Metastatic Lung Carcinoma in the Adrenal Gland (tissue), 1 donor: Measurements from ENCODE around the gene PHF2.

DNA sequence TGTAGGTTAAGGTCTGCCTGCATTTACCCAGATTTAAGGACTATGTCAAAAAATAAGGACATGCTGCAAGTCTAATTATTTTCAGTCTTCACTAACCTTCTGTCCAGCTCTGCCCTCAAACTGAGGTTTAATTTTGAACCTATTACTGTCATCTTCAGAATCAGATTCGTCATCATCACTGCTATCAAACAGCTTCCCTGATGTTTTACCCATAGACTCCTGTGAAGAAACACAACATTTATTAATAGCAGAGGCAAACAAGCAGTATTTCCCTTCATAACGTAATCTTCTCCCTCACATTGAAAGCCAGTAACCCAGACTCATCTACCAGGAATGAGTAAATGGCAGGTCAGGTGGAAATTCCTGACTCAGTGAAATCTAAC, 14.7 kb downstream of the NOL8 start:
- PRO-cap: no peak

- PRO-cap: no peak
These were observed 49.2 kb upstream of the OMD start for GRCh38 chr9:92473526-92473735.

DNA sequence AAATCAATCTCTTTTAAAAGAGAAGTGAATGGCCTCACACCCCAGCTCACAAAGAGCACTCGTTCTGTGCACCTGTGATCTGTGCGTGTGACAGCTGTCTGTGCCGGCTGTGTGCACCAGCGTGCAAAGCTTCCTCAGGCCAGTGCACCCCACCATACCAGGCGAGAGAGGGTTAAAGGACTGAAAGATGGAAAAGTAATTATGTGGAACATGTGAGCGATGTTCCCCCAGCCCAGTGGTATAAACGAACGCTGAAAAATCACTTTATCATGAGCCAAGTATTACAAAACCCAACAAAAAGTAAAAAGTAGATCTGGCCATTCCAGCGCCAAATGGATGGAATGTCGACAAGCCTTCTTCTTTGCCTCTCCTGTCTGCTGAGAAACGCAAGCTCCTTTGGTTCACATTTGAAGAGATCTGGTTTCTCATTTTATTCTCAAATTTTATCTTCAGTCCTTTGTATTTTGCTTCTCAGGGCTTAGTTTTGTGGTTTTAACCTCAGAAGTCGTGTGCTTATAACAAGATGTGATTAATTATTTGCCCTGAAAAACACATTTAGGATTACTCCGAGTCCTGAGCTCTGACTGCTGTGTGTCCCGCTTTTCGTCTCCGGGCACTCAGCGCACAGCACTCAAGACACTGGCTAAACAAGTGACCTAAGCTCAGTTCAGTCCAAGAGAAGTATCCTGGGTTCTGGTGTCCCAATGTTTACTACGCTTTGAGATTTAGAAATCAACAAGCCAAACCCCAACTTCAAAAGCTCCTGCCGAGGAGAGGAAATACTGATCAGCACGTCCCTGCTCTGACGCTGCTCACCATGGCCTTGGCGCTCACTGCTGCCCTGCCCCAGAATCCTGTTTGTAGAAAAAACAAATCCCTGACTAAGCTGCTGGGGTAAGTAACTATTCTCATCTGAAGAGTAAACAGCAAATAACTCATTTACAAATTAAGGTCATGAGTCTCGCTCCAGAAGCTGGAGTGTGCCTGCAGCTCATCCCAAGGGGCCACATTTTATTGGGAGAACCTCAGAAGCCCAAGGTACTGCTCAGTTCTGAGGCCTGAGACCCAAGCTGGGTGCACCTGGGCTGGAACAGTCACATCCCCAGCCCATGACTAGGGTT, 53.4 kb downstream of the IPPK start:
- PRO-cap: no peak

GRCh38 chr9:92740037-92740461, 24.6 kb downstream of the BICD2 start:
- PRO-cap: no peak

DNA sequence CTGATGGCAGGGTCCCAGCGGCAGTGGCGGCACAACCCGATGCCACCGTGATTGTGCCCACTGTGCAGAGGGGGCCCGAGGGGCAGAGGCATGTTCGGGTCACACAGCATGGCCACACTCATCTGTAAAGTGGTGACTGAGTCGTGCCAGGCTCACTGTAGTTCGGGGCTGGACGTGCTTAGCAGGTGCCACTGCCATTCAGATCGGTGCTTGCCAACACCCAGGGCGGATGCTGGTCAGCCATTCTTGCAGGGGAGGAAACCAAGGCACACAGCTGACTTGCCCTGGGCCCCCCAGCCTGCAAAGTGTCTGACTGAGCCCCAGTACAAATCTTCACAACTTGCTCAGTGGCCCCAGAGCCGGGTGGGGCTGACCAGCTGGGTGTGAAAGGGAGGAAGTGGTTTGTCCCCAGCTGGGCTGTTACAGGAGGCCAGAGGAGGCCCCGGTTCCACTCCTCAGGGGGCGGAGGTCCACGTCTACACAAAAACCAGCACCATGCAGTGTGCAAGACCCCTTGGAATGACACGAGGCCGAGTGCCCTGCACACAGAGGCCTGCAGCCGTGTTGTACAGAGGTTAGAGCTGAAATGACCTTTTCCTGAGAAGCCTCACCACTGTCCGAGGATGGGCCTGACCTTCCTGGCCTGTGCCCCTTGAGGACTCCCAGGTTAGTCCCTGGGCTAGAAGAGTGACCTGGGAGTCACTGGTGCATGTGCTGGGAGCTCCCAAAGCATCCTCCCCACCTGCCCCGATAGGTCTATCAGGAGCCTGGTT, 17.9 kb downstream of the FGD3 start:
- PRO-cap: no peak

DNA sequence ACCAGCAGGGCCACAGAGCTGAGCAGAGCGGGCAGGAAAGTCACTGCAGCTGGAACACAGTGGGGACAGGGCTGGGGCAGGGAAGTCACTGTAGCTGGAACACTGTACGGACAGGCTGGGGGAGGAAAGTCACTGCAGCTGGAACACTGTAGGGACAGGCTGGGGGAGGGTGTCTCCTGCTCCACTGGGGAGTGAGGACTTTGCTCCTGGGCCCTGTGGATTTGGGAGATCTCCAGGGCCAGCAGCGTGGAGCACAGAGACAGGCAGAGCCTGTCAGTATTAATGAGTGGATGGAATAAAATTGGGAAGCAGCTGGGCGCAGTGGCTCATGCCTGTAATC, 8.9 kb upstream of the SUSD3 start:
- PRO-cap: no peak

DNA sequence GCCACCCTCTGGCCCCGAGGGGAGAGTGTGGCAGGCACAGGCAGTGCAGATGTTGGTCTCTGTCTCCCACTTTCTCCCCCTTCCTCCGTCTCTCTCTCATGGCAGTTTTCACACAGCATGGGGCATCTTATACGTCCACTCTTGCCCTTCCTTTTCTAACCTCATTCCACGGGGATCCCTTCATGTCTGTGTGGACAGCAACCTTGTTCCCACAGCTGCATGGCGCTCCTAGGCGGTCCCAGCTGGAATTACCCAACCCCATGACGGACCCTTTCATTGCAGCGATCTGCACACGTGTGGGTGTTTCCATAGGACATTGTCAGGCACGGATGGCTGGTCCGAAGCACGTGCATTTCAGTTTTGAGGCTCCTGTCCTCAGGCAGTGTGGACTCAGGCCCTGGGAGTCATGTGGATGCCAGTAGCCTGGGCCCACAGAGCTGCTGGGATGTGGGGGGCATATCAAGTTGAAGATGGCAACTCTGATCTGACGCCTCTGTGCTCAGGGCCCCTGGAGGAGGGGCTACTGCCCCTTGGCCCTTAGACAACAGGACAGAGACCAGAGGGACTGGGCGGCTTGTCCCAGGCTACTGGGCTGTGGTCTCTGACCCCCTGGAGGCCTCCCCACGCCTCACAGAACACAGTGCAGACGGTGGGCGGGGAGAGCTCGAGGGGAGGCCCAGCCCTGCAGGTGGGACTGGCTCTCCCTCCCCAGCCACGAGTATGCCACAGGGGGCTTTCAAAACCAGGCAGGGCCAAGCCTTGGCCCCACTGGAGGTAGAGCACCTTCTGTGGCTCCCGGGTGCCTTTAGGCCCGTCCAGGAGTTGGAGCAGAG, 15.1 kb downstream of the CARD19 start:
- PRO-cap: no peak

GRCh38 chr9:93121546-93122403, 12.3 kb downstream of the NINJ1 start:
- PRO-cap: no peak

DNA sequence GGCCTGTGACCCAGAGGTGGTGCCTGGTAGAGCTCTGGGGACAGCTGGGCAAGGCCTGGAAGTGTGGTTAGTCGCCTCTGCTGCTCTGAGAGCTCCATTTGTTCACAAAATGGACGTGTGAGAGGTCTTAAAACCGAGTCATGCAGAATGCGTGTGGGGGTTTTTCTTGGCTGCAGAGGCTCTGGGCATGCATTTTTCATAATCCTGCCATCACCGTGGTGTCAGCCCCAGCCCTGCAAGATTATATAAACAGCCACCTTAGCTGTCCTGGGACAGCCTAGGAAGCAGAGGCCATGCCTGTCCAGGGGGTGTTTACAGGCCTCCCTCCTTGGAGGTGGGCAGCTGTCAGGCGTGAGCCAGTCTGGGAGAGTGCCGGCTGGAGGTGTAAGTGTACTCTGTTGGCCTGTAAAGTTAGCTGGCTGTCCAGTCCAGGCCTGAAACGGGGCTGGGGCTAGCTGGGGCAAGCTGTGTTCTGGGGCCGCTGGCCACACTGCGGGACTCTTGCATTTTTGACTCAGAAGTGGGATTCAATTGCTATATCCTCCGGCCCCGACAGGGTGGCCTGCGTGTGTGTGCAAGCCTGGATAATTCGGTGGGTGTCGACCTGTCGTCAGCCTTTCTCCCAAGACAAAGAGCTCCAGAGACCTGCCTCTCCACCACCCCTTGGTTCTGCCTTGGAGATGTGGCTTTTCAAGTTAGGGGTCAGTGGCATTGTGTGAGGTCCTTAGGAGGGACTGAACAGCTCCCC, 2.4 kb downstream of the WNK2 start:
- PRO-cap: no peak

DNA sequence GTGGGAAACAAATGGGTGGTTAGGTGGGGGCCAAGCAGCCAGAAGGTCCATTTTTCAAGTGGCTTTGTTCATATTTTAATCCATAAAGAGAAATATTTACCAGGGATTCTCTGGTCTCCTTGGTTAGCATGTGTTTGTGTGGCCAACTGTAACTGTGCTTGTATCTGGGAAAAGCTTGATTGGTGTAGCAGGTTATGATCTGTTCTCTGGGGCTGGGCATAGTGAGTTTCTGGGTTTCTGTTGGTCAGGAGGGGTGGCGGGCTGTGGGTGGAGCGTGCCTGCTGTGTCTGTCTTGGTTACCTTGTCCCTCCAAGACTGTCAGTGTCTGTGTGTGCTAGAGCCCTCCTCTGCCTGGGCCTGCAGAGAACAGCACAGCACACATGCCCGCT, 12.6 kb downstream of the WNK2 start:
- PRO-cap: no peak

GRCh38 chr9:93230572-93231254, 46.8 kb downstream of the WNK2 start:
- PRO-cap: no peak

GRCh38 chr9:93446704-93447152, 4.8 kb upstream of the FAM120A start:
- PRO-cap: no peak

DNA sequence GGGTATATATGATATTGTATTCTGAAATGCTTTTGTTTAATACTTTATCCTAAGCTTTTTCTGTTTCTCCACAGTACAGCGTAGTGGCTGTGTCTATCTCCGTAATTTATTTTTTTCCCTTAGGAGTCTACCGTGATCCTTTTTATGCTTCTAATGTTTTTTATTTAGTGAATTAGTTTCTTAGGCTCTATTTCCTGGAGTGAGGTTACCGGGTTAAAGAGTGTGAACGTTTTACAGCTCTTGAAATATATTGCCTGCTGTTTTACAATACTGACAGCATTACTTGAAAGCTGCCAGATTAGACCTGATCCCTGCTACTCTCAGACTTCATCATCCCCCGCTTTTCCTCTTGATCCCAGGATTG, 15.2 kb upstream of the FAM120AOS start:
- PRO-cap: no peak

- PRO-cap: no peak
These were observed 23.4 kb upstream of the FAM120AOS start for GRCh38 chr9:93476692-93477282.

GRCh38 chr9:93512042-93512841, 58.9 kb upstream of the FAM120AOS start:
- PRO-cap: no peak

- PRO-cap: no peak
These were observed 49.4 kb upstream of the PHF2 start for GRCh38 chr9:93527040-93527307.

DNA sequence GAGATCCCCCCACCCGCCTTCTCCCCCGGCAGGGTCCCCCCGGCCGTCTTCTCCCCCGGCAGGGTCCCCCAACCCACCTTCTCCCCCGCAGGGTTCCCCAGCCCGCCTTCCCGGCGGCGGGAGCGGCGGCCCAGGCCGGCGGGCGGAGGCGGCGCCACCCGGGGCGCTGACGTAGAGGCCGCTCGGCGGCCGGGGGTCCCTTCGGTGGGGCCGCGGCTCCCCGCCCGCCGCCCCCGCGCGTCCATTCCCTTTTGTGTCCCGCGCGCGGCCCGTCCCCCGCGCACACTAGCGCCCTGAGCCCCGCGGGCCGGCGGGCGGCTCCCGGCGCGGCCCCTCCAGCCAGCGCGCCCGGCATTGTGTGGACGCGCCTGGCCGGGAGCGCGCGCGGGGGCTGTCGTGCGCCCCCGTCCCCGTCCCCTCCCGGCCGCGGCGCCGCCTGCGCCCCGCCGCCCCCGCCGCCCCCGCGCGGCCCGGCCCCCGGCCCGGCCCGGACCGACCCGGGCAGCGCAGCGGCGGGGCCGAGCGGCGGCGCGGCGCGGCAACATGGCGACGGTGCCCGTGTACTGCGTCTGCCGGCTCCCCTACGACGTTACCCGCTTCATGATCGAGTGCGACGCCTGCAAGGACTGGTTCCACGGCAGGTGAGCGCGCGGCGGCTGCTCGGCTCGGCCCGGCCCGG, at the start of gene PHF2:
Gene PHF2, plus strand, starts transcription at position 354 of the 679 bp plus-strand sequence.
- PRO-cap: bidirectional peak, plus-strand start at position 174 of the sequence, minus-strand start outside the sequence; bidirectional peak, plus-strand start at position 354 of the sequence, minus-strand start at position 356 of the sequence

GRCh38 chr9:93576910-93577628, 685 bp downstream of the PHF2 start:
- PRO-cap: no peak

GRCh38 chr9:93949791-93950510, 5.2 kb downstream of the BARX1 start:
- PRO-cap: no peak

DNA sequence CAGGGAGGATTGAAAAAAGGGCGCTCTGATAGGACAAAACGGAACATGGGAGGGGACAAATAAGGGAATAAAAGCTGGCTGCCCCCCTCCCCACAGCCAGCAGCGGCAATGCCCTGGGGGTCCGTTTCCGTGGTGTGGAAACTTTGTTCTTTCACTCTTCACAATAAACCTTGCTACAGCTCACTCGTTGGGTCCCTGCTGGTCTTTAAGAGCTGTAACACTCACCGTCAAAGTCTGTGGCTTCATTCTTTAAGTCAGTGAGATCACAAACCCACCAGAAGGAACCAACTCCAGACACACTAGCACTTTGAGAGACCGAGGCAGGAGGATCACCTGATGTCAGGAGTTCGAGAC, 54.4 kb upstream of the ZNF169 start:
- PRO-cap: no peak